Left colon (tissue), 1 donor: ENCODE measurements around the genes PLPP2, TPGS1, HCN2, RNF126, ELANE, WDR18 and POLR2E.

DNA sequence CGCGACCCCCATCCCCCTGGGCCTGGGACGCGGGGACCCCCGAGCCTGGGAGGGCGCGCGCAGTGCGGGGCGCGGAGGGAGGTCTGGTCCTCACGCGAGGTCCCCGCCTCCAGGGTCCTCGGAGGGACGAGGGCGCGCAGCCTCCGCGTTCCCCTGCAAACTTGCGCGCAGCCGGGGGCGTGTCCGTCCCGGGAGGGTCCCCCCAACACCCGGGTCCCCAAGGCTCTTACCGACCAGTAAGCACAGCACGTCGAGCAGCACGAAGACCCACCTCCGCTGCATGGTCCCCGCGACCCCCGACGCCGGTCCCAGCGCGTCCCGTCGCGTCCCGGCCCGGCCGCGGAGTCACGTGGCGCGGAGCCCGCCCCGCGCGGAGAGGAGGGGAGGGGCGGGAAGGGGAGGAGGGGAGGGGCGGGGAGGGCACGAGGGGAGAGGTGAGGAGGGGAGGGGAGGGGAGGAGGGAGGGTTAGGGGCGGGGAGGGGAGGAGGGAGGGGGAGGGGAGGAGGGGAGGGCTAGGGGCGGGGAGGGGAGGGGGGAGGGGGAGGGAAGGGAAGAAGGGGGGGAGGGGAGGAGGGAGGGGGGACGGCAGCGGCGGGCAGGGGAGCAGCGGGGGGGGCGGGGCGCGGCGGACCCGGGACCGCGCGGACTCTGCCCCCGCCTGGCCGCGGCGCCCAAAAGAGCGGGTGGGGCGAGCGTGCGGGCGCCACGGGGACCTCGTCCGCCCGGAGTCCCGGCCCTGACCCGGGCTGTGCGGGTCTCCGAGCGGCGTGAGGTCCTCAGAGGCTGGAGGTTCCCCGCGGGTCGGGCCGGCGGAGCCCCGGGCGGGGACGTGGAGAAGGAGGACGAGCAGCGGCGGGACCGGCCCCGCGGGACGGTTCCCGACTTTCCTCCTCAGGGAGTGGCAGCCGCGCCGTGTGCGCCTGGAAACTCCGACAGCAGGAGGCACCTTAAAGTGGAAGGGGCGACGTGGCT lies at the start of gene PLPP2:
PLPP2 (minus strand) TSS at position 349 of the 973 bp plus-strand sequence.
- PRO-cap: bidirectional peak, plus-strand start at position 675 of the sequence, minus-strand start at position 347 of the sequence; bidirectional peak, plus-strand start at position 911 of the sequence, minus-strand start at position 888 of the sequence

DNA sequence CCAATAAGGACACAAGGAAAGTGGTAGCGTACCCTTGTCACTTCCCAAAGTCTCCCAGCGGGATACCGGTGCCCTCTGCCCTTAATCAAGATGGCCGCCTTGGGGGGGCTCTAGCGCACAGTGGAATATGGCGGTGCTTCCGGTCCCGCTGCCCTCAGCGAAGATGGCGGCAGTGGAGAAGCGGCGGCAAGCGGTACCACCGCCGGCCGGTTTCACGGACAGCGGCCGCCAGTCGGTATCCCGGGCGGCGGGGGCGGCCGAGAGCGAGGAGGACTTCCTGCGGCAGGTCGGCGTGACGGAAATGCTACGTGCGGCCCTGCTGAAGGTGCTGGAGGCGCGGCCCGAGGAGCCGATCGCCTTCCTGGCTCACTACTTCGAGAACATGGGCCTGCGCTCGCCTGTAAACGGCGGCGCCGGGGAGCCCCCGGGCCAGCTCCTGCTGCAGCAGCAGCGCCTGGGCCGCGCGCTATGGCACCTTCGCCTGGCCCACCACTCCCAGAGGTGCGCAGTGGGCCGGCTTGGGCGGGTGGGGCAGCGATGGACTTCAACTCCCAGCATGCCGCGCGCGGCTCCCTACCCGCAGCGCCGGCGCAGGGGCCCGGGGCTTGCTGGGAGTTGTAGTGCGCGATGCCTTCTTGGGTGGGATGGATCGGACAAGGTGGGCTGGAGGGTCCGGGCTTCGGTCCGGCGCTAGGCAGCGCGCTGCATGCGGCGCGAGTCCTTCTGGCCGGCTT lies at the start of gene TPGS1:
TPGS1 (plus strand) TSS at position 154 of the 734 bp plus-strand sequence.
- PRO-cap: unidirectional peak, plus-strand start at position 157 of the sequence; unidirectional peak, minus-strand start at position 490 of the sequence; unidirectional peak, minus-strand start at position 546 of the sequence

- PRO-cap: unidirectional peak, minus-strand start at chr19:589864
Observed at GRCh38 chr19:589343-590289, at the start of gene HCN2. Gene HCN2, plus strand, starts transcription at chr19:589881.

DNA sequence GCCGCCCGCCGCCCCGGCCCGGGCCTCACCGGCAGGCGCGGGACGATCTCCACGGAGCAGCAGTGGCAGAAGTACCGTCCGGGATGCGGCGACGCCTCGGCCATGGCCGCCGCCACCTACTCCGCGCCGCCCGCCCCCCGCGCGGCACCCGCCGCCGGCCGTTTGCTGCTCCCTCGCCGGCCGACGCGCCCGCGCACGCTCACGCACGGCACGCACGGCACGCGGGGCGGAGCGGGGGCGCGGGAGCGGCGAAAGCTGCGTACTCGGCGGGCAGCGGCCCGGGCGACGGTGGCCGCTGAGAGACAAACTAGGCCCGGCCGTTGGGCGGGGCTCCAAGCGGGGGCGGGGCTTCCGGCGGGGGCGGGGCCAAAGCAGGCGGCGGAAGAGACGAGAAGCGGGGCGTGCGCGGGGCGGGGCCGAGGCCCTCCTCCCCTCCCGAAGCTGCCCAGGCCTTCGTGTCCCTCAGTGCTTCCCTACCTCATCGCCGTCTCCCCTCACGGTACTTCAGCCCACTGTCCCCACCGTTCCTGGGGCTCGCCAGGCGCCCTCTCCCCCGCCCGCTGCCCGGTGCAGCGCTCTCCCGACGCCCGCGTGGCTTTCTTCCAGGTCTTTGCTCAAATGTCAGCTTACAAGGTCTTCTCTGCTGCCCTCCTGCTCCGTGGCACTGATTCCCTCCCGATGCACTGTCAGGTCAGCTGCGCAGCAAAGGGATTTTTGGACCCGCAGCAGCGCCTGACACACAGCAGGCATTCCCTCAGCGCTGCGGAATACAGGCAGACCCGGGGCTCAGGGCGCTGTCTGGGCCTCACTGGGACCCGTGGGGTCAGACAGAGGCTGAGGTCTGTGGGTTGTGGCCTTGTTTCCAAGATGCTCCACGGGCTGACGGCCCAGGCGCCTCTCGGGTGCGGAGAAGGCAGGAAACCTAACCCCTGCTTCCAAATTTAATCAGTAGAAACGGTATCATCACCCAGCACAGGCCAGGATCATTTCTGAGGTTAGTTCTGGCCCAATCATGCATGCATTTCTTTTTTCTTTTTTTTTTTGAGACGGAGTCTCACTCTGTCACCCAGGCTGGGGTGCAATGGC lies at the start of gene RNF126:
RNF126 (minus strand) TSS at position 197 of the 1,086 bp plus-strand sequence.
- PRO-cap: bidirectional peak, plus-strand start at position 456 of the sequence, minus-strand start at position 164 of the sequence; unidirectional peak, minus-strand start at position 666 of the sequence

GRCh38 chr19:791012-791535 lies 6.2 kb upstream of the PTBP1 start:
- PRO-cap: no peak

GRCh38 chr19:814621-815618 lies 6.8 kb downstream of the PLPPR3 start:
- PRO-cap: no peak

DNA sequence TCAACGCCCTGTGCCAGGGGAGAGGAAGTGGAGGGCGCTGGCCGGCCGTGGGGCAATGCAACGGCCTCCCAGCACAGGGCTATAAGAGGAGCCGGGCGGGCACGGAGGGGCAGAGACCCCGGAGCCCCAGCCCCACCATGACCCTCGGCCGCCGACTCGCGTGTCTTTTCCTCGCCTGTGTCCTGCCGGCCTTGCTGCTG lies at the start of gene ELANE:
ELANE (plus strand) TSS at position 112 of the 200 bp plus-strand sequence.
- PRO-cap: no peak

DNA sequence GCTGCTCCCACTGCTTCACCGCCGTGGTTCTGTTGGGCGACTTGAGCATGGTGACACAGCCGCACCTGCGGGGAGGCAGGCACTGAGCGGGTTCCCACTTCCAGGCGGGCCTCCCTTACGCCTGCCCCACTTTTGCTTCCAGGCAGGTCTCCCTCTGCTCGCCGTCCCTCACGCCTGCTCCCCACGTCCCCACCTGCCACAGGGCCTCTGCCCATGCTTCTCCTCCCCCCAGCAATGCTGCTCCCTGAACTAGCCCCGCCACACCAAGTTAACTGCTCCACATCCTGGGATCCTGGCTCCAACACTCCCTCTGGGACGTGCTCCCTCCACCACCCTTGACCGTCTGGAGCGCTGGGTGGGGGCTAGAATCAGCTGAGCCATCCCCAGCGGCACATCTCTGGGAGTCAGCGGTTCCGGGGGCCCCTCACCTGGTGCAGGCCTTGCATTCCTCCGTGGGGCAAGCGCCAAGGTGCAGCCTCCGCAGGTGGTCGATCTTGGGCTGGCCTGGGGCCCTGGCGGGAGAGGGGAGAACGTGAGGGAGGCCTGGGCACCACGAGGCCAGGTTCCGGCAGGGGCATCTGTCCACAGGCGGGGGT lies 9.1 kb downstream of the CFD start:
- PRO-cap: no peak

DNA sequence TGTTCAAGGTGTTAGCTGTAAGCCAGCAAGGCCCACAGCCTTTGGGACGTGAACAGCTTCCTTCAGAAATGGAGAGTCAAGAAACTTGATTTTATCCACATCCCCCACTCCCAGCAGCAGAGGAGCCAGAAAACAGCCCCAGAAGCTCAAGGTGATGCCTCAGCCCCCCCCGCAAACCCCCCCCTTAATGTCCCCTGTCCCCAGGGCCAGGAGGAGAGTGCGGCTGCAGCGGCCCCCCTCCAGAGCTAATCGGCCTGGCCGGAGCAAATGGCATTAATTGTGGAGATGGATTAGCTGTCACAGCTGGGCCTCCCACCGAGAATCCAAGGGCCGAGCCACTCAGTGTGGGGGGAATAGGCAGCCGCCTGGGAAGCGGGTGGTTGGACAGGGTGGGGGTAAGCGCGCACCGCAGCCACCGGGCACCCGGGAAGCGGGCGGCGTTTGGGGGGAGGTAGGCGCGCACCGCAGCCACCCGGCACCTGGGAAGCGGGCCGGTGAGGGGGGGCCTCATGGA lies 9.9 kb downstream of the R3HDM4 start:
- PRO-cap: no peak

DNA sequence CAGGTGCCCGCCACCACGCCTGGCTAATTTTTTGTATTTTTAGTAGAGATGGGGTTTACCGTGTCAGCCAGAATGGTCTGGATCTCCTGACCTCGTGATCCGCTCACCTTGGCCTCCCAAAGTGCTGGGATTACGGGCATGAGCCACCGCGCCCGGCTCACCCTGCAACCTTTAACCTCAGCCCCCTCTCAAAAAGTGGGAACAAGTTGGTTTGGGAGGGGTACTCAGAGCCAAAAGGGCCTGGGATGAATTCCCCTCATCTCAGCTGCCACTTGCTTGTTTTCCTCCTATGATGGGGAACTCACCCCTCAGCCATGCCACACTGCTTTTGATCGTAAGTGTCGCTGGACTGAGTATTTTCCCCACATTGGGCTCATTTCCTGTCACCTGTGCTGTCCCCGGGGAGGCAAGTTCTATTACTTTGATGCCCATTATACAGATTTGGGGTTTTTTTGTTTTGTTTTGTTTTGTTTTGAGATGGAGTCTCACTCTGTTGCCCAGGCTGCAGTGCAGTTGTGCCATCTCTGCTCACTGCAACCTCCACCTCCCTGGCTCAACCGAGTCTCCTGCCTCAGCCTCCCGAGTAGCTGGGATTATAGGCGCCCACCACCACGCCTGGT lies 6.5 kb downstream of the R3HDM4 start:
- PRO-cap: no peak

GRCh38 chr19:924809-925244 lies 1.0 kb upstream of the ARID3A start:
- PRO-cap: no peak

DNA sequence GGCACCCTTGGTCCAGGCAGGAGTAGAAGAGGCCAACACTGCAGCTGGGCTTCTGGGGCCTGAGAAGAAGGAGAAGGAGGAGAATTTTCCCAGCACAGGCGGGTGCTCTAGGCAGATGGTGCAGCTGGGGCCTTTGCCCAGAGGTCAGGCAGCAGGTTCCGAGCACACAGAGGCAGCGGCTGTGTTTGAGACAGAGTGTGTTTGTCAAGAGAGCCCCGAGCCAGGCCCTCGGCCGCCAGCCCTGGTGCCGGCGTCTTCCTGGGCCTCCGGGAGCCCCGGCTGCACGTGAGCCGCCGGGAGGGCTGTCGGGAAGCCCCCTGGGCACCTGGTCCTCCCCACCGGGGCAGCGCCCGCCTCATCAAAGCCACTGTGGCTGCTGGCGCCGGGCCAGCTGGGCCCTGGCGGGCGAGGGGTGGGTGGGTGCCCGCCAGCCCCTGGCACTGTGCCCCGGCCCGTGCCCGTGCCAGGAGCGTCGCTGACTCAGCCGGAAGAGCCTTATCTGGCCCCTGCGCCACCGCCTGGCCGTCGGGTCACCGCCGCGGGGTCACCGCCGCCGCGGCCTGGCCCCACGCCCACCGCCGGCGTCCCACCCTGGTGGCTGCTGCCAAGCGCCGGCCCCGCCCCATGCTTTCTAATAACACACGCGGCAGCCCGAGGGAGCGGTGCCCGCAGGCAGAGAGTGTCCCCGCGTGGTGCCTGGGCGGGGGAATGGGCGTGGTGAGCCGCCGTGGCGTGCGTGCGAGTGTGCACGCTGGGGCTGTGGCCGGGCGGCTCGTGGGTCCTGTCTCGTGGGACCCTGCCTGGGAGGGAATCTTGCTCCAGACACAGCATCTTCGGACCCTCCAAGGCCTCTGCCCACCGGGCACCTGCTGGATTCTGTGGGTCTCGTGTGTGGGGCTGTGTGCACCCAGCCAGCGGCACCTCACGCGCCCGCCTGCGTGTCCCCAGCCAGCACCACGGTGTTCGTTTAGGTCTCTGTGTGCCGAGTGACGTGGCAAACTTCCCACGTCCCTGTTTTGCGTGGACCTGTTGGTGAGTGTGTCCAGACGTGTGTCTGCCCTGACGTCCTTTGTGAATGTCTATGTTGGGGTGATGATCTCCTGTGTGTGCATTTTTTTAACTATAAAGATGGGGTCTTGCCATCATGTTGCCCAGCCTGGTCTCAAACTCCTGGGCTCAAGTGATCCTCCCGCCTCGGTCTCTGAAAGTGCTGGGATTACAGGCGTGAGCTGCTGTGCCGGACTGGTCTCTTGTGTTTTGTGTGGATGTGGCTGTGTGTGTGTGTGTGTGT lies 15.1 kb downstream of the ARID3A start:
- PRO-cap: no peak

DNA sequence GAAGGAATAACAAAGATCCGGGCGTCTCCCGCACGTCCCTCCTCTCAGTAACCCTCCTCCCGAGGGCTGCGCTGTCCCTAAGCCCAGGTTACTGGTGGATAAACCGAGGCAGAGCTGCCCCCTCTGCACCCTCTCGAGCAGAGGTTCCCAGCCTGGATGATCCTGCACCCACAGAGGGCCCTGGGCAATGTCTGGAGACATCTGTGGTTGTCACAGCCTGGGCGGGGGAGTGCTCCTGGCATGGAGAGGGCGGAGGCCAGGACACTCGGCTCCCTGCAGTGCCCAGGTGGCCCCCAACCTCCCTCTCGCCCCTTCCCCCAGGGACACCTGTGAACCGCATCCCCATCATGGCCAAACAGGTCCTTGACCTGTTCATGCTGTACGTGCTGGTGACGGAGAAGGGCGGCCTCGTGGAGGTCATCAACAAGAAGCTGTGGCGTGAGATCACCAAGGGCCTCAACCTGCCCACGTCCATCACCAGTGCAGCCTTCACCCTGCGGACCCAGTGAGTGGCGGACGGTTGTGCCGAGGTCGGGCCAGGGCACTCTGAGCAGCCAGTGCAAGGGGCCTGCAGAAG lies 20.1 kb upstream of the WDR18 start:
- PRO-cap: no peak

DNA sequence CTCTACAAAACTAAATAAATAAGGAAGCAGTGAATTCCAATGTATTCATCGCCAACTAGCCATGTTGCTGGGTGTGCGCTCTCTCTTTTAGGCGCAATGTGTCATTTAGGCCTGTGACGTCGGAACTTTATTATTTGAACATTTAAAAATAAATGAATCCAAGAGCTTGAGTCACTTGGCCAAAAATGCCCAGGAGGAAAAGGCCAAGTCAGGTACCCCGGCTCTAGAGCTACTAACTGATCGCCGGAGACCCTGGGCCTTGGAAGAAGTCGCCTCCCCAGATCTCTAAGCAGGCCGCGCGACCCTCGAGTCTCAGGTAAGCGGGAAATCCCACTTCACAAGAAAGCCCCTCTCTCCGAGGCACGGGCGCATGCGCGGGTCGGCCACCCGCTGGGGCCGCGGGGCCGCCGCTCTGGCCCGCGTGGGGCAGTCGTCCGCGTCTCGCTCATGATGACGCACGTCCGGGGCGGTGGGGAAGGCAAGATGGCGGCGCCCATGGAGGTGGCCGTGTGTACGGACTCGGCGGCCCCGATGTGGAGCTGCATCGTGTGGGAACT lies at the start of gene WDR18:
WDR18 (plus strand) TSS at position 475 of the 557 bp plus-strand sequence.
- PRO-cap: bidirectional peak, plus-strand start at position 458 of the sequence, minus-strand start at position 347 of the sequence

GRCh38 chr19:984428-985238 lies 488 bp downstream of the WDR18 start:
- PRO-cap: no peak

- PRO-cap: no peak
Observed at GRCh38 chr19:1010531-1010781, 10.2 kb downstream of the GRIN3B start.

- PRO-cap: no peak
Observed at GRCh38 chr19:1011582-1012767, 8.9 kb downstream of the TMEM259 start.

DNA sequence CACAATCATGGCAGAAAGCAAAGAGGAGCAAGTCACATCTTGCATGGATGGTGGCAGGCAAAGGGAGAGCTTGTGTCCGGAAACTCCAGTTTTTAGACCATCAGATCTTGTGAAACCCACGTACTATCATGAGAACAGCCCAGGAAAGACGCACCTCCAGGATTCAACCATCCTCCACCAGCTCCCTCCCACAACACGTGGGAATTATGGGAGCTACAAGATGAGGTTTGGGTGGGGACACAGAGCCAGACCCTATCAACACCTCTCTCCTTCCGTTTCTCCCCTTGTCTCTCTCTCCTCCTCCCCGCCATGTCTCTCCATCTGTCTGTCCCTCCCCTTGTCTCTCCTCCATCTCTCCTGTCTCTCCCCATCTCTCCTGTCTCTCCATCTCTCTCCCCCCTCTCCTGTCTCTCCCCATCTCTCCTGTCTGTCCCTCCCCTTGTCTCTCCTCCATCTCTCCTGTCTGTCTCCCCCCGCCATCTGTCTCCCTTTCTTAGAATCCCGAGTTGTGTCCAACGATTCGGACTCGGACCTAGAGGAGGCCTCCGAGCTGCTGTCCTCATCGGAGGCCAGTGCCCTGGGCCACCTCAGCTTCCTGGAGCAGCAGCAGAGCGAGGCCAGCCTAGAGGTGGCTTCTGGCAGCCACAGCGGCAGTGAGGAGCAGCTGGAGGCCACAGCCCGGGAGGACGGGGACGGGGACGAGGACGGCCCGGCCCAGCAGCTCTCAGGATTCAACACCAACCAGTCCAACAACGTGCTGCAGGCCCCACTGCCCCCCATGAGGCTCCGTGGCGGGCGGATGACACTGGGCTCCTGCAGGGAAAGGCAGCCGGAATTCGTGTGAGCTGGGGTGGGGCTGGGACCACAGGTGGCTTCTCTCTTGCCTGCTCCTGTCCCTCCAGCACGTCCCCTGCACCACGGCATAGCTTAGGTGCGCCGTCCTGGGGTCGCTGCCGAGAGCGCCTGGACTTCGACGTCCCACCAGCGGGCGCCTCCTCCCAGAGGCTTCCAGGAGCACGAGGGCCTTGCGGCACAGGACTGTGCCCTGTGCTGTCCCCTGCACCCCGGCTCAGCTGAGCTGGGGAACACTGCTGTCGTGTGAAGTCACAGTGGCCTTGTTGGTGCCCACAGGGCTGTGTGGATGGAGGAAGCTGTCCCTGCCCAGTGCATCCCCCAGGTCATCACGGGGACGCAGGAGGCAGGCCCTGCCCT lies 9.6 kb downstream of the POLR2E start:
- PRO-cap: unidirectional peak, minus-strand start at position 726 of the sequence

GRCh38 chr19:1095225-1095711 lies at the start of gene POLR2E:
Gene POLR2E, minus strand, starts transcription at chr19:1095375.
- PRO-cap: unidirectional peak, minus-strand start at chr19:1095375

DNA sequence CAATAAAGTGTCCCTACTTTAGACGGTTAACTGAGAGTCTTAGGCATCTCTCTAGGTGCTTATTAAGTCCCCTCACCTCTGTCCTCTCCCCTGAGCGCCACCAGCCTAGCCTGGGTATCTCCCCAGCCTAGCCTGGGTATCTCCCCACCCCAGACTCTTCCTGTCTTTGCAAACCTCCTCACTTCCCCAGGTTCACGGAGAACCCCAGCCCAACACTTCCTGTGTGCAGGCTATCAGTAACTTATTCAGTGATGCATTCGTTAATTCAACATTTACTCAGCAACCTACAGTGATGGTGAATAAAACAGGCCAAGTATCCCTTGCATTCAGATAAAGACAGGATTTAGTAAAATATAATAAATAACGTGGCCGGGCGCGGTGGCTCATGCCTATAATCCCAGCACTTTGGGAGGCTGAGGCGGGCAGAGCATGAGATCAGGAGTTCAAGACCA lies 678 bp upstream of the POLR2E start:
- PRO-cap: no peak